Islet of Langerhans (tissue), 1 donor: ENCODE data around the genes RUVBL2, NTF4, TEAD2, KASH5 and PRRG2.

GRCh38 chr19:48969789-48970366 lies 4.8 kb downstream of the FTL start:
- RRBS, result no CpG with 5 or more reads among the region's 13 CpGs

DNA sequence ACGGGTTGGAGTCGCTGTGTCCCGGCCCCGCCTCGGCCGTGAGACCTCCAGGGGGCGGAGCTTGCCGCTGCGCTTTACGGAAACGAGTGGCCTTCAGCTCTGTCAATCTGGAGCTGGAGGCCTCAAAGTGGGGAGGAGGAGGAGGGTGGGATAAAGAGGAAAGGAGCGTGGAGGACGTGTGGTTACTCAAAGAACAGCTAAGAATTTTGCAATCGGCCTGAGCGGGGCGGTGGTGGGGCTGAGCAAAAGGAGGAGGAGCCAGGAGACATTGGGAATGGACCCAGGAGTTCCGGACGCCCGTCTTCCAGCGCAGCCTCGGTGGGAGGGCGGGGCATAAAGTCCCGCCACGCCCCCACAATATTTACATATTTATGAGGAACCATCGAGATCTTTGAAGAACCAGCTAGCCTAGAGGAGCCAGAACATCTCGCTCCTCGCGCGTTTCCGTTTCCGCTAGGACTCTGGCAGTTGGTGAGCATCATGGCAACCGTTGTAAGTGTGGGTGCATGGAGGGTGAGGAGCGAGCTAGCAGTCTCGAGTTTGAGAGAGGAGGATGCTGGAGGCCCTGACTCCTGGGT lies at the start of gene RUVBL2:
Gene RUVBL2 (plus strand): TSS at position 456 of the 578 bp plus-strand sequence.
- RRBS, result 3% methylated on average over 3 of the region's 34 CpGs

GRCh38 chr19:49064075-49064489 lies 536 bp downstream of the NTF4 start:
- RRBS, result no CpG with 5 or more reads among the region's 9 CpGs

DNA sequence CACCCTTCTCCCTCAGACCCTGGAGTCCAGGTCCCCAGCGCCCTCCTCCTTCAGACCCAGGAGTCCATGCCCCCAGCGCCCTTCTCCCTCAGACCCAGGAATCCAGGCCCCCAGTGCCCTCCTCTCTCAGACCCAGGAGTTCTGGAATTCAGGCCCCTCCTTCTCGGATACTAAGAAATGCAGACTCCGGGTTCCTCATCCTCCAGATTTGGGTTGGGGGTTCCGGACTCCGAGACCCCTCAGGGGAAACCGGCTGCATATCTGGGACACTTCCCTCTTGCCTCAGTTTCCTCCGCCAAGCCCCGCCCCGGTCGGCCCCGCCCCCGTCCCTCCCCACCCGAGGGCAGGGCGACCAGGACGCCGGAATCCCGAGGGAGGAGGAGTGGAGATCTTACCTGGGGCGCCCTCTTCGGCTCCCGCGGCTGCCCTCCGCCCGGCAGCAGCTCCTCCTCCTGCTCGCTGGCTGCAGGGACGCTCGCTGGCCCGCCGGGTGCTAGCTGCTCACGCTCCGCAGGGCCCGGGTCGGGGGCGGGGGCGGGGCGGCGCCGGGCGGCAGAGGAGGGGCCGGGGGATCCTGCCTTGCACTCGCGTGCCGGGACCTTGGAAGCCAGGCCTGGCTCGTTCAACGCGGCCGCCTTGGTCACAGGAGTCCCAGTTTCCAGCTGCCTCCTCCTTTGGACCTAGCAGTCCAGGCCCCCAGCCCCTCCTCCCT lies at the start of gene NTF4:
Gene NTF4 (minus strand): TSS at position 263 of the 712 bp plus-strand sequence.
- RRBS, result 4% methylated on average over 24 of the region's 47 CpGs

DNA sequence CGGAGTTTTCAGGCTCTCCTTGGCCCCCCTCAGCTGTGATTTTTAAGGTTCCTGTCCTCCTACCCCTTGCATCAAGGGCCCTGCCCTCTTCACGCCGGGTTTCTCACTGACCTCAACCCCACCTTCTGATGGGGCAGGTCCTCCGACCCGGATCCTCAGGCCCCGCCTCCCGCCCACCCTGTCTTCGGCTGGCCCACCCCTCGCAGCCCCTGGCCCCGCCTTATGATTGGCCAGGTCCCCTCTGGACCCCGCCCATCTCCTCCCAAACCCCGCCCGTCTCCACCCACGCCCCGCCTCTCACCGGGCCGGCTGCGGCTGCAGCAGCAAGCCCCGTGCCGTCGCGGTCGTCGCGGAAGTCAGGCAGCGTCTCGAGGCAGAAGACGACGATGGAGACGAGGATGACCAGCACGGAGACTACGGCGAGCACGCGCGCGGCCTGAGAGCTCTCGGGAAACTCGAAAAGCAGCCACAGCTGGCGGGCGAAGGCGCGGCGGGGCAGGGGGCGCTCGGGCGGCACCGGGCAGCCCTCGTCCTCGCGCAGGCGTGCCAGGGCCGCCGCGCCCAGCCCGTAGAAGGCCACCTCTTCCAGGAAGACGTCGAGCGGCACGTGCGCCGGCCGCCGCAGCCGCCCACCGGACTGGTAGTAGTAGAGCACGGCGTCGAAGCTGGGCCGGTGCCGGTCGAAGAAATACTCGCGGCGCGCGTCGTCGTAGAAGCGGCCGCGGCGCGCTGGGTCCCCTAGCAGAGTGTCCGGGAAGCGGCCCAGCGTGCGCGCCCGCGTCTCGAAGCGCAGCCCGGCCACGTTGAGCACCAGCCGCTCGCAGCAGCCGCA lies 553 bp downstream of the KCNA7 start:
- RRBS, result 9% methylated on average over 43 of the region's 98 CpGs

- RRBS, result no CpG with 5 or more reads among the region's 6 CpGs
These were observed 5.3 kb upstream of the LIN7B start for GRCh38 chr19:49108803-49109279.

GRCh38 chr19:49116378-49116928 lies 2.3 kb downstream of the LIN7B start:
- RRBS, result no CpG with 5 or more reads among the region's 8 CpGs

- RRBS, result 15% methylated on average over 1 of the region's 27 CpGs
These were observed 6.4 kb downstream of the HRC start for GRCh38 chr19:49148701-49149195.

- RRBS, result 8% methylated on average over 1 of the region's 36 CpGs
These were observed 4.2 kb downstream of the HRC start for GRCh38 chr19:49150862-49151502.

GRCh38 chr19:49158066-49158573 lies 528 bp downstream of the TRPM4 start:
- RRBS, result no CpG with 5 or more reads among the region's 27 CpGs

- RRBS, result no CpG with 5 or more reads among the region's 7 CpGs
These were observed 23.8 kb downstream of the SLC6A16 start for GRCh38 chr19:49301126-49301661.

- RRBS, result no CpG with 5 or more reads among the region's 12 CpGs
These were observed 3.4 kb upstream of the CD37 start for GRCh38 chr19:49331469-49332573.

DNA sequence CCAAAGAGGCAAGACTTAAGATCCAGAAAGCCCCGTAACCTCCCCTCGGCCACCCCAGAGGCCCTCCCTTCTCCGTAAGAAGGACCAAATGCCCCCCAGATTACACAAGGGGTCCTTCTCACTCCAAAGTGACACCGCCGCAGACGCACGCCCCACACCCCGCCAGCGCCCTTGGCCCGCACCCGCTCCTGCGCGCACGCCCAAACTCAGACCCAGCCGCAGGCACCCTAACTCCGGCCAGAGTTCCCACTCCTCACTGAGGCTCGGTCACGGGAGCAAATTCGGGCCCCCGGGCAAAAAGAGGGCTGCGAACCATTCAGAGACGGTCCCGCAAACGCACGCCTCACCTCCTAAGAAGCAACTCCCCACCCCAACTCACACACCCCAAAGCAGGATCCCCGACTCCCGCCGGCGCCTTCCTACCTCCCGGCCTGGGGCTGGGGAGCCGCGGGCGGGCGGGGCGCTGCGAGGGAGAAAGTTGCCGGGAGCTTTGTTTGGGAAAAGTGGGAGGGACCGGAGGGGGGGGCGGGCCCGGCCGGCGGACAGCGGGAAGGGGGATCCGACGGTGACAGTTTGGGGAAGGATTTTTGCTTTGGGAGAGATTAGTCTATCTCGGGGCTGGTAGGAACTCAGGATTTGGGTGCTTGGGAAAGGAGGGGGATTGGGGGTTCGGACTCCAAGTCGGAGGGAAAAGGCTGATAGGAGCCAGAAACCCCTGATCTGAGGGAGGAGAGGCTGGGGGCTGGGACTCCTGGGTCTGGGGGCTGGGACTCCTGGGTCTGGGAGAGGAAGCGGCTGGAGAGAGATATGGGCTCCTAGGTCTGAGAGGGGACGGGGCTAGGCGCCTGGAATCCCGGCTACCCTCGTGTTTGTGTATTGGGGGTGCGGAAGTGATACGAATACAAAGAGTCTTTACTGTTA lies at the start of gene TEAD2:
Gene TEAD2 (minus strand): TSS at position 467 of the 921 bp plus-strand sequence.
- RRBS, result 5% methylated on average over 13 of the region's 55 CpGs

DNA sequence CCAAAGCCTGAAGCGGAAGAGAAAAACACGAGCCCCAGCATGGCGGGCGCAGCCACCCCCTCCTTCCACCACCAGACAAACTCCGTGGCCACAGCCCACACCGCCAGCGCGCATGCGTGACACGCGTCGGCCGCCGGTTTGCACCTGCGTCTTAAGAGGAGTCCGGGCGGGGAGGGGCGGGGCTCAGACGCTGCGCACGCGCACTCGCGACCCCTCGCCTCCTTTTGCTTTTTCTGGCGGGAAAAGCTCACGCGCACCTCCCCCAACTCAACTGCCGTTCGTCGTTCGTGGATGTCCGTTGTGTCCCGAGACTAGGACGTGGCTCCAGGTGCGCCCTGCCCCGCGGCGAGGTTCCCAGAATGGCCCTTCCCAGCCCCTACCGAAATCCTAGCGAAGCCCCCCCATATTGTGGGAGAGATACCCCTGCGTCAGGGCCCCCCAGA lies at the start of gene KASH5:
Gene KASH5 (plus strand): TSS at position 250 of the 443 bp plus-strand sequence.
- RRBS, result no CpG with 5 or more reads among the region's 42 CpGs

DNA sequence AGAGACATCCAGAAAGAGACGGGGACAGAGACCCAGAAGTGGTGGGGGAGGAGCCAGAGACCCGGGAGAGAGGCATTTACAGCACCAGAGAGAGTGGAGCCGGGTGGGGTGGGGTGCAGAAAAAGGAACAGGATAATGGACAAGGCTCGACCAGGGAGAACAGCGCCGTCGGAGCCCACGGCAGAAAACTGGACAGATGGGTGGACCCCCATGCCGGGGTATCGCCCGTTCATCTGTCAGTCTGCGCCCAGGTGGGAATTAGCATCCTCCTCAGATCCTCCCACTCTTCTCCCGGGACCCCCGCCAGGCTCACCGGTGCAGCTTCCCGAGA lies 357 bp downstream of the SLC17A7 start:
- RRBS, result 7% methylated on average over 8 of the region's 16 CpGs

DNA sequence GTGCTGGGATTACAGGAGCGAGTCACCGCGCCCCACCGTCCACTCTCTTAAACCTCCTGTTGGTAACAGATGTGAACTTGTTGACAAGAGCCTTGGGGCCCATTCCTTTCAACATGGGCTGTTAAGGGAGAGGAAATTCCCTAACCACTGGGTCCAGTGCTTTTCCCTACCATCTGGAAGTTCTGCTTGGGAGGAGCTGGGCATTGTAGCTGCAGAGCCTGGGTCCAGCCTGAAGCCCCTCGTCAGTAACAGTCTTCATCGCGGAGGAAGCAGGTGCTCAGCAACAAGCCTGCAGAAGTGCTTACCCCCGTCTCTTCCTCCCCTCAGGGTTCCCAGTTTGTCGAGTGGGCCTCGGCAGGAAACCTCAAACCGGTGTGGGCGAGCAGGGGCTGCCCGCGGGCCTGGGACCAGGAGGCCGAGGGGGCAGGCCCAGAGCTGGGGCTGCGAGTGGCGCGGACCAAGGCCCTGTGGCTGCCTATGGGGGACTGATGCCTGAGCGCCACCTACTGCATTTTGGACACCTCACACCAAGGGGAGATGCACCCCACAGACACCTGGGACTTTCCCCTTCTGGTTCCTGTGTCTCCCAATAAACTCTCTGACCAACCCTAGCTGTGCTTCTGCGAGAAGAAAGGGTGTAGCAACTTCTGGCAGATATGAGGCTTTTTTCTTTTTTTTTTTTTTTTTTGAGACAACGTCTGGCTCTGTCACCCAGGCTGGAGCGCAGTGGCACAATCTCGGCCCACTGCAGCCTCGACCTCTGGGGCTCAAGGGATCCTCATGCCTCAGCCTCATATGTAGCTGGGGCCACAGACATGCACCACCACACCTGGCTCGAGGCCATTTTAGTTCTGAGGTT lies 3.8 kb upstream of the FLT3LG start:
- RRBS, result no CpG with 5 or more reads among the region's 25 CpGs

DNA sequence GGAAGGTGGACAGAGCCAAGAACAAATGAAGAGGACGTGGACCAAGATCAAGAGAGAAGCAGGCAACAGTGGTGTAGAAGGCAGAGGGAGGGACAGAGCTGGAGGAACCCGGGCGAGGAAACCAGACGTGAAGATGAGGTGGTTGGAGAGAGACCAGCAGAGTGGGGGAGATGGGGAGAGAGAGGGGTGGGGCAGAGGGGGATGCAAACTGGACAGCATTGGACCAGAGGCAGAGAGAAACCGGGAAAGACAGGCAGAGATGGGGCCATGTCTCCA lies 1.2 kb downstream of the FLT3LG start:
- RRBS, result 70% methylated on average over 1 of the region's 5 CpGs

- RRBS, result no CpG with 5 or more reads among the region's 20 CpGs
These were observed at the start of gene PRRG2 for GRCh38 chr19:49580899-49581559. PRRG2 (plus strand) TSS chr19:49581316.

GRCh38 chr19:49637808-49638999 lies 1.7 kb downstream of the RRAS start:
- RRBS, result no CpG with 5 or more reads among the region's 21 CpGs

GRCh38 chr19:49641044-49641513 lies 930 bp upstream of the SCAF1 start:
- RRBS, result no CpG with 5 or more reads among the region's 21 CpGs